Endodermal cell (in vitro differentiated cells): ENCODE measurements around the genes CTSW and YIF1A.

DNA sequence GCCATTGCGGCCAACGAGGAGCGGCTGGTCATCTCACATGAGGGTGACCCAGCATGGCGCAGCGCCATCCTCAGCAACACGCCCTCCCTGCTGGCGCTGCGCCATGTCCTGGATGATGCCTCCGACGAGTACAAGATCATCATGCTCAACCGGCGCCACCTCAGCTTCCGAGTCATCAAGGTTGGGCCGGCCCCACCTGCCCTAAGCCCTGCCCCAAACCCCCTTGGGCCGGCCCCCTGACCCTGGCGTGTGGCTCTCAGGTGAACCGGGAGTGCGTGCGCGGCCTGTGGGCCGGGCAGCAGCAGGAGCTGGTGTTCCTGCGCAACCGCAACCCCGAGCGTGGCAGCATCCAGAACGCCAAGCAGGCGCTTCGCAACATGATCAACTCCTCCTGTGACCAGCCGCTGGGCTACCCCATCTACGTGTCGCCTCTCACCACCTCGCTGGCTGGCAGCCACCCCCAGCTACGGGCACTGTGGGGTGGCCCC, 2.6 kb upstream of the SIPA1 start:
- PRO-cap, result no peak

- PRO-cap, result no peak
These were observed 11.1 kb downstream of the SIPA1 start for GRCh38 chr11:65649049-65649446.

- PRO-cap, result no peak
These were observed 492 bp downstream of the RELA start for GRCh38 chr11:65662175-65662672.

DNA sequence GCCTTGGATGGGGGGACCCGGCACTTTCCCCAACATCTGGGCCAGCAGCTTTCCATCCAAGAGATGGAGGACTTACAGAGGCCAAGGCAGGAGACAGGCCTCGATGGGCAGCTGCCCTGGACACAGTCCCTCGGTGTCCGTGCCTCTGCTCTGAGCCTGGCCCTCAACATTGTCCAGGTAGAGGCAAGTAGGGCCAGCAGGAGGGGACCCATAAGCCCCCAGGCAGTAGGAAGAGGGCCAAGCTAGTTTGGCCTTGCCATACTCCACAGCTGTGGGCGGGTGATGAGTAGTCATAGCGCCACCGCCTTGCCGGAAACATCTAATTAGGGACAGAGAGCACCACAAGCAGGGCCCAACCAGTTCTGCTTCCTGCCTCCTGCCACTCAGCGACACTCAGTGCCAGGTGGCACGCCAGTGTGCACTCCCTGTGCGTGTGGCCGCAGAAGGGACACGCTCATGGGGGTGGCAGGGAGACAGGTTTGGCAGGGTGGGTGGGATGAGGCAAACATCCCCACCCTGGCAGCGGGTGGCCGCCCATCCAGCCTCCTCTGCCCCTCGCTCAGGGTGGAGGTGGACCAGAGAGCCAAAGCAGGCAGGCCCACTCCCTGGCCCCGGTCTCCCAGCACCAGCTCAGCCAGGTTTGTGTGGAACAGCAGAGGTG, 4.8 kb downstream of the OVOL1 start:
- PRO-cap, result no peak

DNA sequence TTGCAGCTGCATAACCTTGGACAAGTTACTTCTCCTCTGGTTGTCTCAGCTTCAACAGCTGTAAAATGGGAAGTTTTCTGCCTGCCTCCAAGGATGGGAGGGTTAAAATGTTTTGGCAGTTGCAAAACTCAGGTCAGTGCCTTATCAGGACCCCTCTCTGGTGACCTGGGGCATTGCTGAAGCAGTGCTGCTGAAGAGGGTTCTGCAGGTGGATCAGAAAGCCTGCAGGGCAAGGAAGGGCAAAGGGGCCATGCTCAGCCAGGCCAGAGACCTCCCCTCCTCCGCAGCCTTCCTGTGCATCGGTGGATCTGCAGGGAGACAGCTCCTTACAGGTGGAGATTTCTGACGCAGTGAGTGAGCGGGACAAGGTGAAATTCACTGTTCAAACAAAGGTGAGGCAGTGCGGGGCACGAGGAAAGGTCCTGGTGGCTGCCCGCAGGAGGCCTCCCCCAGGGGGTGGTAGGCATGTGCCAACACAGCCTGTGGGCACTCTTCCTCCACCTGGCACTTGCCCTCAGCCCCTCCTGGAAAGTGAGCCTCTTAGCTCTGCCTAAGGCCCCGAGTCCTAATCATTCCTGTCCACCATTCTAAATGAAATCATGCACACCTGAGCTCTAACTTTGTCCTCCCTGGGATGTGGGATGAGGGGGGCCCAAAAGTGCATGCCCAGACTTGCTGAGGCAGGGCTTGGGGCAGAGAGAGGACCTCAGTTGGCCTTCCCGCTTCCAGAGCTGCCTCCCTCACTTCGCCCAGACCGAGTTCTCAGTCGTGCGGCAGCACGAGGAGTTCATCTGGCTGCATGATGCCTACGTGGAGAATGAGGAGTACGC, 8.6 kb downstream of the CFL1 start:
- PRO-cap, result no peak

DNA sequence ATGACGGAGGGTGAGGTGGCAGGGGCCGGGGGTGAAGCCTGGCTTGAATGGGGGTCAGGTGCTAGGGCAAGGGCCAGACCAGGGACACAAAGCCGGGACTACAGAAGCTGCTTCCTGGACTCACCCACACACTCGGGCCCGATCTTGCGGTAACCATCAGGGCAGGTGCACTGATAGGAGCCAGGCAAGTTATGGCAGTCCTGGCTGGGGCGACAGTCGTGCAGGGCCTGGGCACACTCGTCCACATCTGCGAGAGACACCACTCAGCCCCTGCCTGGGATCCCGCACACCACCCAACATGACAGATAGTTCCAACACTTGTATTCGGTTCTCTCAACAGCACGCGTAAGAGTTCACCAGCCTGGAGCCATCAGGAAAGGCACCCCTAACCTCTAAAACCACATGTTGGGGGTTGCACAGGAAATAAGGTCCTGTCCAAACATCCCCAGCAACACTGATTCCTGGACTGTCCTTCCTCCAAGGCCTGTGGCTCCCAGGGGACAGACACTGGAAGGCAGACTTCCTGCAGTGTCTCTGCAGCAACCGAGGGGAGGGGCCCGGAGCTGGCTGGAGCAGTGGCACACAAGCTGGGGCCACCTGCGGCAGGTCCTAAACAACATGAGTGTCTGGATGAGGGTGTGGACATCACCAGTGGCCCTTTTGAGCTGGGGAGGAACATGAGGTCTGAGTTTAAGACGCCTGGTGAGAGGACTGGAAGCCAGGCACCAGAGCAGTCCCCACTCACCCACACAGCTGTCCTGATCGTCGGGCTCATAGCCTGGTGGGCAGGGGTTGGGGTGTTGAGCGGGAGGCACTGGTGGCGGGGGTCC, 2.0 kb downstream of the EFEMP2 start:
- PRO-cap, result unidirectional peak, plus-strand start at position 619 of the sequence

DNA sequence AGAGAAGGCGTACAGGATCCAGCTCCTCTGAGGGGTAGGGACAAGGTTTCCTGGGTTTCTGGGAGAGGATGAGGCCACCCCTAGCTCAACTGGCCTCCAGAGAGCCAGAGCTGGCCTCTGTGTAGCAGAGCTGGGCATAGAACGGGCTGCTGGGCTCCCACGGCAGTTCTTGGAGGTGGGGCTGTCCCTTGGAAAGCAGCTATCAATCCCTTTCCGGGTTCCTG, 971 bp downstream of the EFEMP2 start:
- PRO-cap, result no peak

DNA sequence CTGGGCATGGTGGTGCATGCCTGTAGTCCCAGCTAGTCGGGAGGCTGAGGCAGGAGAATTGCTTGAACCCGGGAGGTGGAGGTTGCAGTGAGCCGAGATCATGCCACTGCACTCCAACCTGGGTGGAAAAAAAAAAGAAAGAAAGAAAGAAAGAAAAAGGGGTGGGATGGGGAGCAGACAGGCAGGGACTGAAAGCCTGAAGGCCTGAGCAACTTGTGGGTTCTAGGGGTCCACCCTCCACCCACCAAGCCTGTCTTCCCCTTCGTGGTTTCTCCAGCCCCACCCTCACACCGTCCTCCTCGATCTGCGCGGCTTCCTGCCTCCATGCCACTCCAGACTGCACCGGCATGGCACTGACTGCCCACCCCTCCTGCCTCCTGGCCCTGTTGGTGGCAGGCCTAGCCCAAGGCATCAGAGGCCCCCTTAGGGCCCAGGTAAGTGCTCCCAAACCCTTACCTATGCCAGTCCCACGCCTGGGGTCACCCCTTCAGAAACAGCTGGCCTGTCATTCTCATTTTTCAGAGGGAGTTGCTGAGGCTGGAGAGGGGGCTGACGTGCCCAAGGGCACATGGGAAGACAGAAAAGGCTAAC, at the start of gene CTSW:
TSS of gene CTSW (plus strand) at position 330 of the 591 bp plus-strand sequence.
- PRO-cap, result no peak

GRCh38 chr11:65890769-65891614, 519 bp downstream of the CCDC85B start:
- PRO-cap, result no peak

DNA sequence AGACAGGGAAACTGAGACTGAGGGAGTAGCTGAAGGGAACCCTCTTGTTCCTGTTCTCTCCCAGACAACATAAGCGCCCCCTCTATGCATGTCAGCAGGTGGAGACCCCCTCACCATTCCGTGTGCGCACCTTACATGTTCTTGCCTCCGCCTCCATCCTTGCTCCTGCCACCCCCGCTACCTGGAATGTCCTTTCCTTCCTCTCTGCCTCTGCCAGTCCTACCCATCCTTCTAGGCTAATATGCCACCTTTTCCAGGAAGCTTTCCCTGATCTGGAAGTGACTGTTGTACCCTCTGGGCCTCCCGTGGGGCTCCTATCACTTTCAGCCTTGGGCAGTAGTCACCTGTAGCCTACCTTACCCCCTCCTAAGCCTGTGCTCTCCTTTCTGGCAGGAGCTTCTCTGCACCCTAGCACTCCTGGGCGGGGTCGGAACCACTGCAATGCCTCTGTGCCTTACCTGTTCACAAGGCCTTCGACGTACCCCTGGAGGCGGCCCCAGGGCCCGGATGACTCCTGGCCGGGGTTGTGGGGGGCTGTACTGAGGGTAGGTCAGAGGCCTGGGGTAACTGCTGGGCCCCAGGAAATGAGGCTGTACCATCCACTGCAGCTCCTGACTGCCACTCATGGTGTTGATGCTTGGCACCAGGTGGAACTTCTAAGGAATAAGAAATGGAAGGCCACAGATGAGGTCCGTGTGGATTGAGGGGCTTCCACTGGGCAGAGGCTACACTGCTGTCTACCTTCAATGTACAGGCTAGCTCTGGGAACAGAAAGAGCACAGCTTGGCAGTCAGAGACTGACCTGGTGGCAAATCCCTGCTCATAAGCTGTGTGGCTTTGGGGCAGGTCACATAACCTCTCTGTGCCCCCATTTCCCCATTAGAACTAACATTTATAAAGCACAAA, 3.6 kb downstream of the FOSL1 start:
- PRO-cap, result no peak

DNA sequence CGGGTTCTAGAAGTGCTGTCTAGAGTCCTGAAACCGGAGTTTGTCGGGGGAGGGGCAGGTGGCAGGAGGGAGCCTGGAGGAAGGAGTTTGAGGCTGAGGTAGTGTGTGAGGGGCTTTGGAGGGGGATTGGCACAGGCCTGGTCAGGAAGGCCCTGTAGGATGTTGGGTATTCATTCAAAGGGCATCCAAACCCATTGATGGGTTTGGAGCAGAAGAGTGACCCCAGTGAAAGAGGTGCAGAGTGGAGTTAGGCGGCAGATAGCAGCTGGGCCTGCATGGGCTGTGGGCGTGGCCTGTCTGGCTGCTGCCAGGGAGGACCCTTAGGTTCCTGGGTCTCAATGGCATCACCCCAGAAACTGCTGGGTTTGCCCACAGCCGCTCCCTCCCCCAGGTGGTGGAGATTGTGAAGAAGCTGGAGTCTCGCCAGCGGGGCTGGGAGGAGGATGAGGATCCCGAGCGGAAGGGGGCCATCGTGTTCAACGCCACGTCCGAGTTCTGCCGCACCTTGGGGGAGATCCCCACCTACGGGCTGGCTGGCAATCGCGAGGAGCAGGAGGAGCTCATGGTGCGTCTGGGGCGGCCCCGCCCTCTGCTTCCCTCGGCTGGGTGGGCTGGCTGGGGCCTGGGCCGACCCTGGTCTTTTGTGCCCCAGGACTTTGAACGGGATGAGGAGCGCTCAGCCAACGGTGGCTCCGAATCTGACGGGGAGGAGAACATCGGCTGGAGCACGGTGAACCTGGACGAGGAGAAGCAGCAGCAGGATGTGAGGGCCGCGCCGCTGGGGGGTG, 14.7 kb downstream of the SART1 start:
- PRO-cap, result no peak

DNA sequence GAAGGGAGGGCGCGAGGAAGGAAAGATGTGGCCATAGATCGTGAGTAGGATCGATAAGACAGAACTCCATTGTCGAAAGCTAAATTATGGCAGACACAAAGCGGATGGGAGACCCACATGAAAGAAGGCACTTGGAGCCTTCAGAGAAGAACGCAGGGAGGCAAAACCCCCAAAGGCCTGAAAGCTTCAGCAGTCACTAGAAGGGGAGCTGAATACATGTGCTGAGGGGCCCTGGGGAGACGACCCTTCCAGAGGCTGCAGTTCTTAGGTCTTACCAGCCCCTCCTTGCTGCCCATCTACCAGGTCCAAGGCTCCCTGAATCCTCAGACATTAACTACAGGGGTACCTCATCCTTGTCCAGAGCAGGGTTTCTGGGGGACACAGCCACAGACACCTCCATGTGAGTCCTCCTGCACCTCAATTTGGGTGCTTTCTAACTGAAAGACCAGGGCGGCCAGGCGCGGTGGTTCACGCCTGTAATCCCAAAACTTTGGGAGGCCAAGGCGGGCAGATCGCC, 13.8 kb downstream of the EIF1AD start:
- PRO-cap, result no peak

DNA sequence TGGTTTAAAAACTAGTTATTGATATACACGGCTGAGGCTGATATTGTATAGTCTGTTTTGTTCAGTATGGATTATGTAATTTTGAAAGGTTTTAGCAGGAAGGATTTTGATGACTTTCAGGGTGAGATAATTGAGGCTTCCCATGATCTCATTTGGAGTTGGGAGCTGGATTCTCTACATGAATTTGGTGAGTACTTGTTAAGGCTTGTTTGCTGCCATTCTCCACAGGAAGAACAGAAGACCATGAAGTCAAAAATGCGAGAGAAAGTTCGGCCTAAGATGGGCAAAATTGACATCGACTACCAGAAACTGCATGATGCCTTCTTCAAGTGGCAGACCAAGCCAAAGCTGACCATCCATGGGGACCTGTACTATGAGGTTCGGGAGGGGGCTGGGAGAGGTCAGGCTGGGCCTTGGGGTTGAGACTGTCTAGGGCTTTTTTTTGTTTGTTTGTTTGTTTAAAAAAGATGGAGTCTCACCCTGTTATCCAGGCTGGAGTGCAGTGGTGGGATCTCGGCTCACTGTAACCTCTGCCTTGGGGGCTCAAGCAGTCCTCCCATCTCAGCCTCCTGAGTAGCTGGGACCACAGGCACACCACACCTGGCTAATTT, 8.3 kb downstream of the SF3B2 start:
- PRO-cap, result no peak

- PRO-cap, result no peak
These were observed 7.3 kb upstream of the PACS1 start for GRCh38 chr11:66062795-66063219.

DNA sequence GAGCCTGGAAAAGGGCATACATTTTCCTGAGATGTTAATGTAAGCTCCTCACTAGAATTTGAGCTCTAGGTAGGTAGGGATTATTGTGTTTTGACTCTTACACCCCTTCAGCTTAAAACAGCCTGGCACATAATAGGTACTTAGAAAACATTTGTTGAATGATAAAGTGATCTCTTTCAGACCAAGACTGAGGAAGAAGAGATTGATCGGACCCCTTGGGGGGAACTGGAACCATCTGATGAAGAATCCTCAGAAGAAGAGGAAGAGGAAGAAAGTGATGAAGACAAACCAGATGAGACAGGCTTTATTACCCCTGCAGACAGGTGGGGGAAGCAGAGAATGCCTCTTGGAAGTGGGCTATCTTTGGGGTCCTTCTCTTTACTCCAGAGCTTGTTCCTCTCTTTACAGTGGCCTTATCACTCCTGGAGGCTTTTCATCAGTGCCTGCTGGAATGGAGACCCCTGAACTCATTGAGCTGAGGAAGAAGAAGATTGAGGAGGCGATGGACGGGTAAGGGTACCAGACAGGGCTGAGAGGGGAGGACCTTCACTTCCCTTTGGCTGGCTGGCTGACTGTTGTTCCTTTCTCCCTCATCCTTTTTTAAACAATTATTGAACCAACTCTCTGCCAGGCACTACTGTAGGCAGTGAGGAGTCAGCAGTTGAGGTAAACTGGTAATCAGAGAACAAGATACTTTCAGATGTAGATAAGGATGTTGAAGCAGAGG, 6.7 kb upstream of the PACS1 start:
- PRO-cap, result no peak

DNA sequence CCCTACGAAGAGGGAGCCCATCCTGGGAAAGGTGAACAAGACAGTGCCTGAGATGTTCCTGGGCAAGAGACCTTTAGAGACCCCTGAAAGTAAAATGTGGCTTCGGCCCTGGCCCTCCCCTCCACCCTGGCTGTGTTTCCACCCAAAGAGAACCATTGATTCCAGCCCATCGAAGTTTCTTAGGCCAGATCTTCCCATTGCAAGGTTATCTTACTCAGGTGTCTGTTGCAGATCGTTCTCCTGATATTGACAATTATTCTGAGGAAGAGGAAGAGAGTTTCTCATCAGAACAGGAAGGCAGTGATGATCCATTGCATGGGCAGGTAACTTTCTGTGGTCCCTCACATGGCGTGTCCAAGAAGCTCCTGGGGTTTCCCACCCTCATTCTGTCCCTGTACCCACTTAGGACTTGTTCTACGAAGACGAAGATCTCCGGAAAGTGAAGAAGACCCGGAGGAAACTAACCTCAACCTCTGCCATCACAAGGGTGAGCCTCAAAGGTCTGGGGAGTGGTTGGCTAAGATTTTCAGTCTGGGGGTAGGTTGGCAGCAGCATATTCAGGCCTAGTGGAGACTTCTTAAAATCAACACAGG, 41.1 kb upstream of the KLC2 start:
- PRO-cap, result no peak

- PRO-cap, result no peak
These were observed 4.6 kb upstream of the RAB1B start for GRCh38 chr11:66263712-66264332.

DNA sequence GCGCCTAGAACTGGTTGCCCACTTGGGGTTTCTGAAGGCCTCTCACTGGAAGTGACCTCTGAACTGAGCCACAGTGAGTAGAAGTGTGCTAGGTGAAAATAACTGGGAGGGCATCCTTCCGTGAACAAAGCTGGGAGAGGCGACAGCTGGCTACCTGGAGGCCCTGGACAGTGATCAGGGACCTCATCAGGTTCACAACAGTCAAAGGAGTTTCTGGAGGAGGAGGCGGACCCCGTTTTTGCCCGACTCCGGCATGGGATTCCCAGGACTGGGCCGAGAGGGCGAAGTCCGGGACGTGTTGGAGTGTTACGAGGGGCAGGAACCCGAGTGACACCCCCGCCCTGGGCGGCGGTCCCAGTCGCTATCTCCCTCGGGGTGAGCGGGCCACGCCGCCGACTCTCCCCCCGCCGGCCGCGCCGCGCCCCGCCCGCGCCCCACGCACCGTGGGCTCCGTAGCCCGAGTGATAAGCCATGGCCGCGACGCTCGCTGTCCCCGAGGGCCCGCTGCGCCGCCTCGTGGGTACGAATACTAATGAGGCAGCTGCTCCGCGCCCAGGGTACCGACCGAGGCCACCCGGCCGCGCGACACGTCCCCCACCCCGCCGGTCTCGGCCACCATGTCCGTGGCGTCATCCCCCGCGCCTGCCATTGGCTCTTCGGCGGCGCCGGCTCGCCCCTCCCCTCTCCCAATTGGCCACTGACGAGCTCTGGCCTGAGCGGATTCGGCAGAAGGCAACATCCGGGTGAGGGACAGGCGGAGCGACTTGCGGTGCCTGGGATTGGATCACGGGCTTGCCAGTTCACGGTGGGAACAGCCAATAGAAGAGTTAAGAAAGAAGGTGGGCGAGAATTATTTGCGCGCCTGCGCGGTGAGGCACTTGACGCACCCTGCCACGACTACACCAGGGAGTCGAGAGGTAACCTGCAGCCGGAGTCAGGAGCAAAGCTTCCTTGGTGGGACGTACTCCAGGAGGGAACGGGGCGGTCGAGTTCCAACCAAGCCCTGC, at the start of gene YIF1A:
TSS of gene YIF1A (minus strand) at position 631 of the 1,007 bp plus-strand sequence.
- PRO-cap, result bidirectional peak, plus-strand start at position 195 of the sequence, minus-strand start at position 158 of the sequence; unidirectional peak, minus-strand start at position 463 of the sequence; bidirectional peak, plus-strand start at position 905 of the sequence, minus-strand start at position 623 of the sequence

- PRO-cap, result no peak
These were observed 5.8 kb upstream of the CD248 start for GRCh38 chr11:66322664-66322980.

- PRO-cap, result no peak
These were observed 9.5 kb upstream of the CD248 start for GRCh38 chr11:66326200-66326958.